ENCODE measurements around the genes METTL21C and TEX30.

GRCh38 chr13:100674984-100675553 lies 474 bp upstream of the TMTC4 start:
- RRBS = 1% methylated on average over 30 of the region's 53 CpGs

GRCh38 chr13:100848275-100848559 lies 173.6 kb upstream of the TMTC4 start:
- RRBS = no CpG with 5 or more reads among the region's 5 CpGs

DNA sequence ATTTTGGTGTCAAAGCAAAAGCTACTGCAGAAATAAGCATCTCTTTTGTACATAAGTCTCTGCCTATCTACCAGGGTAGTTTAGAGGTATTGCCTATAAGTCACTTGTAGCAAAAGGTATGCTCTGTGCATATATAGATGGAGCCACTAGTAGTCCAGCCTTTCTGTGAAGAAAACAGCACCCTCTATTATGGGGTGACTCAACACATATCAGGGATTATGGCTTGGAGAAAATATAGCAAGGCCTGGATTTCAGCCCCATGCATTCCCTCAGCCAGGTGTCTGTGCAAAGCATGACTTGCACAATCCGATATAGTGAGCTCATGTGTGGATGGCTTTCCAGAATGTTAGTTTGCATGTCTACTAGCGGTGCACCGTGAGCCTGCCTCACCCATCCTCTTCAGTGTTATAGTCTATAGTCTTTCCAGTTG lies 13.4 kb upstream of the NALCN start:
- RRBS = no CpG with 5 or more reads among the region's 3 CpGs

DNA sequence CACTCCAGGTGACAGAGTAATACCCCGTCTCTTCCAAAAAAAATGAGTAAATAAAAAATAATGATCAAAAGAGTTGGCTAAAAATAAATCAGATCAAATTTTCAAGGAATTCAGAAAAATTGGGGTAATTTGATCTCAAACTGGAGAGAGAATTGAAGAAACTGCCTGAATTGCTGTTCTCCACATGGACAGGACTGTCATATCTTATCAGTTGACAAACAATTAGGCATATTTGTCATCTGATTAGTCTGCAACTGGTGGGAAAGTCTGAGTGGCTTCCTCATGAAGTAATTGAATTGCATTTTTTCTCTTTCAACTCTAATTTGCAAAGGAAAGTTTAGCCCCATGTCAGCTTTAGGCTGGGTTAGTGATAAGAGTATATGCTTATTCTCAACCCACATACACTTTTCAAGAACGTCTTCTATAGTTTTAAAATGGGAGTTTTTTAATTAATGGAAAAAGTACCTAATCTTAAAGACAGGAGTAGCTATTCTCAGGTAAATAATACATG lies 161.2 kb downstream of the FGF14 start:
- RRBS = no CpG with 5 or more reads among the region's 2 CpGs

GRCh38 chr13:101868618-101869134 lies 48.1 kb downstream of the FGF14 start:
- RRBS = no CpG with 5 or more reads among the region's 6 CpGs

DNA sequence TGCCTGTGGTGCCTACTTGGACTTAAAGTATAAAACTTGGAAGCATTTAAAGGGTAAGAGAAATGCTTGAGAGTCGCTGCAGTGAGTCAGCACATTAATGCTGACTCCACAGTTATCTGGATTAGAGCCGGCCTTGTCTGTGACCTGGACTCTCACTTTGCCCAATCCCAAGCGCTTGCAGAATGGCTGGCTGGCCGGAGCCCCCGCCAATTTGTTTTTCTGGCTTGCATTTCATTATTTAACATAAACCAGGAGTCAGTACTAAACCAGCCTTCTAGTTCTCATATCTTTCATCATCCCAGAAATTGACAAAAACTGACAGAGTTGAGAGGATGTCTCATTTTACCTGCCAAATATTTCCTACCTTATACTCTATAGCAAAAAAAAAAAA lies 304.9 kb upstream of the TPP2 start:
- RRBS = no CpG with 5 or more reads among the region's 5 CpGs

- RRBS = no CpG with 5 or more reads among the region's 3 CpGs
Observed at GRCh38 chr13:102294530-102294946, 302.2 kb upstream of the TPP2 start.

GRCh38 chr13:102311405-102311828 lies 285.4 kb upstream of the TPP2 start:
- RRBS = no CpG with 5 or more reads among the region's 5 CpGs

- RRBS = no CpG with 5 or more reads among the region's 3 CpGs
Observed at GRCh38 chr13:102440176-102440642, 156.6 kb upstream of the TPP2 start.

- RRBS = no CpG with 5 or more reads among the region's 7 CpGs
Observed at GRCh38 chr13:102694925-102695309, at the start of gene METTL21C. Gene METTL21C (minus strand): TSS chr13:102695044.

DNA sequence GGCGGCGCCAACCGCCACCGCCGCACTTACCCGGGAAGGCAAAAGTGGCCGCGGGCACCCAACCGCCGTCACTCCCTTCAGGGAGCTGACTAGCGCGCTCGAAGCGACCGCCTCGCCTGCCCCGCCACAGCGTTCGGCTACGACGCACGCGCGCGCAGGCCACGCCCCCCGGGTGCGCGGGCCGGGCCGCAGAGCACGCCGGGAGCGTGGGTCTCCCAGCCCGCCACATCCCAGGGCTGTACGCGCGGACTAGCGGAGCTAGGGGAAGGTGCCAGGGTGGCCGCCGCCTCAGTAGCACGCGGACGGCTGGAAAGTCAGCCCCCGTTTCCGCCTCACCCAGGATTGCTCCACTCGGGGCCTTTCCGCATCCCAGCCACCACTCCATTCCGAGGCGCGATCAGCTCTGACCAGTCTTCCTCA lies at the start of gene TEX30:
Gene TEX30 (minus strand): TSS at position 135 of the 420 bp plus-strand sequence.
- RRBS = no CpG with 5 or more reads among the region's 51 CpGs

GRCh38 chr13:102865475-102866019 lies 19.7 kb downstream of the ERCC5 start:
- RRBS = no CpG with 5 or more reads among the region's 9 CpGs

GRCh38 chr13:102879525-102880327 lies 33.9 kb downstream of the ERCC5 start:
- RRBS = no CpG with 5 or more reads among the region's 13 CpGs

- RRBS = no CpG with 5 or more reads among the region's 4 CpGs
Observed at GRCh38 chr13:106347999-106348386, 187.5 kb downstream of the EFNB2 start.

- RRBS = no CpG with 5 or more reads among the region's 1 CpG
Observed at GRCh38 chr13:106496566-106496900, 38.9 kb downstream of the EFNB2 start.

- RRBS = 2% methylated on average over 27 of the region's 62 CpGs
Observed at GRCh38 chr13:106534297-106534863, 1.1 kb downstream of the EFNB2 start.

DNA sequence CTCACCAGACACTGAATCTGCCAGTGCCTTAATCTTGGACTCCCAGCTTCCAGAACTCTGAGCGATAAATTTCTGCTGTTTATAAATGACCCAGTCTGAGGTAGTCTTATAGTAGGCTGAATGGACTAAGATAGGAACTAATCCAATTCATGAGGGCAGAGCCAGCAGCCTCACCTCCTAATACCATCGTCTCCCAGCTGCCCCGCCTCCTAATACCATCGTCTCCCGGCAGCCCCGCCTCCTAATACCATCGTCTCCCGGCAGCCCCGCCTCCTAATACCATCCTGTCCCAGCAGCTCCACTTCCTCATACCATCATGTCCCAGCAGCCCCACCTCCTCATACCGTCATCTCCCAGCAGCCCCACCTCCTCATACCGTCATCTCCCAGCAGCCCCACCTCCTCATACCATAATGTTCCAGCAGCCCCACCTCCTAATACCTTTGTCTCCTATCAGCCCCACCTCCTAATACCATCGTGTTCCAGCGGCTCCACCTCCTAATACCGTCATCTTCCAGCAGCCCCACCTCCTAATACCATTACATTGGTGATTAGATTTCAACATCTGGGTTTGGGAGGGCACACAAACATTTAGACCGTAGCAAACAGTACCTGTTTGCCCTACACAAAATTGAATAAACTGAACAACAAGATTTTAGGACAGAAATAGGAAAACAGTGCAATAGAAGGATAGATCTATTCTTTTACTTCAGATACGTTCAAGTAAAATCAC lies 2.5 kb upstream of the ARGLU1 start:
- RRBS = no CpG with 5 or more reads among the region's 16 CpGs

DNA sequence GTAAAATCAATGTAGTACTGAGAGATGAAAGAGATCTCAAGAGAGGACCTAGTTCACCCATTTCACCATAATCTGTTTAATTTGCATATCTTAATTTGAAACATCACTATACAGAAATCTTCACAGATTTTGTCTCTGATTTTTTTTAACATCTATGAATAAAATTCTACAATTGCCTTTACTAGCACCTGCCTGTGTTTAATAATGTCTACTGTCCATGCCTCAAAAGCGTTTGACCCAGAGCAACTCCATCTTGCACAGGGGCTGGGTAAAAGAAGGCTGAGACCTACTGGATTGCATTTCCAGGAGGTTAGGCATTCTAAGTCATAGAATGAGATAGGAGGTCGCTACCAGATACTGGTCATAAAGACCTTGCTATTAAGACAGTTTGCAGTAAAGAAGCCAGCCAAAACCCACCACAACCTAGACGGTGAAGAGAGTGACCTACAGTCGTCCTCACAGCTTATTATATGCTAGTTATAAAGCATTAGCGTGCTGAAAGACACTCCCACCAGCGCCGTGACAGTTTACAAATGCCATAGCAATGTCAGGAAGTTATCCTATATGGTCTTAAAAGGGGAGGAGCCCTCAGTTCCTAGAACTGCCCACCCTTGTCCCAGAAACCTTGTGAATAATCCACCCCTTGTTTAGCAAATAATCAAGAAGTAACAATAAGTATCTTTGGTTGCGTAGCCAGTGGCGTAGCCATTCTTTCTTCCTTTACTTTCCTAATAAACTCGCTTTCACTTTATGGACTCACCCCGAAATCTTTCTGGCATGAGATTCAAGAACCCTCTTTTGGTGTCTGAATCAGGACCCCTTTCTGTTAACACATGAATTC lies 227.7 kb upstream of the ARGLU1 start:
- RRBS = no CpG with 5 or more reads among the region's 11 CpGs

GRCh38 chr13:106916841-106917156 lies 348.9 kb upstream of the ARGLU1 start:
- RRBS = no CpG with 5 or more reads among the region's 7 CpGs

DNA sequence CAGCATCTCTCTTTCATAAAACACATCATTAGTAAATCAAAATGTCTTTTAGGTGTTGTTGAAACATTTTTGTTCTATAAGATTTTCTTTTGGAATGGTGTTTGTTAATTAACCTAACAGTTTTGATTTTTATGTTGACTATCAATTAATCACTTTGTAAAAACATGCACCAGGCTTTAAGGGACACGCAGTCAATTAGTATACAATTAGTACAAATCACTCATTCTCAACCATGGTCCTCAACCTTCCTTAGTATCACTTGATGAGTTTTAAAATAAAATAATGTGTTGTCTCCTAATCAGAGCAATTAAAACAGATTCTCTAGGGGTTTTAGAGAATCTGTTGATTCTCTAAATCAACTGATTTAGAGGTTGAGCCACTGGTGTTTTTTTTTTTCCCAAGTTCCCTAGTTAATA lies 617.6 kb downstream of the NALF1 start:
- RRBS = no CpG with 5 or more reads among the region's 1 CpG